ENCODE results near the genes REG1B, CTNNA2, DNAH6, MAT2A and GNLY.

GRCh38 chr2:78915832-78916266 lies 109.7 kb upstream of the REG3G start:
- PRO-cap, result no peak

GRCh38 chr2:79087821-79088330 lies at the start of gene REG1B:
Gene REG1B (minus strand): TSS chr2:79087993.
- PRO-cap, result no peak

GRCh38 chr2:79119941-79120387 lies 324 bp upstream of the REG1A start:
- PRO-cap, result no peak

DNA sequence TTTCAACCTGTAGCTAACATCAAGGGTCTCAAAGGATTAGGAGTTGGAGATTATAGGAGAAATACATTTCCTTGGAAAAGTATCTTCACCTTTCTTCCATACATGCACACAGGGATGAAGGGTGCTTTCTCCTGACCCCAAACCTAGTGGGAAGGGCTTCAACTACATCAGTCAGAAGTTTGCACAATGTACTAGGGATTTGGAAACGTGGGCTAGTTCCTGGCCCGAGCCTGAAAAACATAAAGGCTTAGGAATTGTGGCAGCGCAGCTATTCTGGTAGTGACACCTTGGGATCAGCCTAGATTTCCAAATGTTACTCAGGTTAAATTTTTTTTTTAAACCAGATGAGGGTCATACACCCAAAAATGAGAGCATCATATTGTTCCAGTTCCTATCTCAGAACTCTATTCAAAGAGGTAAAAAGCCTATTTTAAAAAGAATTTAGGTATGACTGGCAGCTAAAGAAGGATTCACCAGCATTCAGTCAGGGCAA lies 30.6 kb upstream of the CTNNA2 start:
- PRO-cap, result no peak

DNA sequence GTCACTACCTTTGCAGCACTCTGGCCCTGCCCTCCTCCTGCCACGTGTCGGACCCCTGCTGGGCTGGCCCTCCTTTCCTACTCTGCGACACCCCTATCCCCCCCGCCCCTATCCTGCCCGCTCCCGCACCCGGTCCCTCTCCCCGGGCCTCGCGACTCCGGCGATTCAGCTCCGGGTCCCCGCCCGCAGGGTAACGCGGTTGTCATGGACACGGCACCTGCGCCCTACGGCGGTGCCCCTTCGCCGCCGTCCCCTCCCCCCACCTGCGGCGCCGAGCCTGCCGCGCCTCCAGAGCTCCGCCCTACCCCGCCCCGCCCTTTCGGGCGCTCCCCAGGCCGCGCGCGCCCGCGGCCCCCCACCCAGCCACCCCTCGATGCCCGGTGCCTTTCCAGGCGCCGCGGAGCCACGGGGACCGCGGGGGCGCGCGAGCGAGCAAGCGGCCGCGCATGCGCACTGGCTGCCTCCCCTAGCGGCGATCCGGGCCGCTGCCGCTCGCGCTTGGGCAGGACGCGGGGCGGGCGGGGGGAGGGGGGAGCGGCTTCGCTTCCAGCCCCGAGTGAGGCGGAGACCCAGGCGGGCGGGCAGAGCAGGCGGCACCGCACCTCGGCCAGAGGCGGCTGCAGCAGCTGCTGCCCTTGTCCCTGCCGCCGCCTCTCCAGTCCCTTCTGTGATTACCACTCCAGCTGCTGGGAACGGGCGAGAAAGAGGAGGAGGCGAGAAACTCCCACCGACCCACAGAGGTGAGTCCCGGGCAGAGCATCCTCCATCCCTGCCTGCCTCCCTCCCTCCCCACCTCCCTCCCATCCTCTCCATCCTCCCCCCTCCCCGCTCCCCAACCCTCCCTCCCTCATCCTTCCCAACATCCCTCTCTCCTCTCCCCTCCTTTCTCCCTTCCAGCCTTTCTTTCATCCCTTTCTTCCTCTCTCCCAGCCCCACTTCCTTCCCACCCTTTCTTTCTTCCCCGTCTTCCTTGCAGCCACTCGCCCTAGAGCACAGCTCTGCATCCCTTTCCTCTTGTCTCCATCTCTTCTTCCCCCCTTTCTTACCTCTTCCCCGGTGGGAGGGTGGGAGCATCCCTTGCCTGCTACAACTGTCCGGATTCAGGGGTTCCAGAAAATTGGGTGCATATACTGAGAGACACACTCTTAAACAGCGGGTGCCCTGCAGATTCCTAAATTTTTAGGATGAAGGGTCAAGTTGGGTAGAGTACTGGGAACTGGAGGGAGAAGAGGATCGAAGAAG lies at the start of gene CTNNA2:
Gene CTNNA2, plus strand, starts transcription at position 584 of the 1,242 bp plus-strand sequence.
- PRO-cap, result no peak

DNA sequence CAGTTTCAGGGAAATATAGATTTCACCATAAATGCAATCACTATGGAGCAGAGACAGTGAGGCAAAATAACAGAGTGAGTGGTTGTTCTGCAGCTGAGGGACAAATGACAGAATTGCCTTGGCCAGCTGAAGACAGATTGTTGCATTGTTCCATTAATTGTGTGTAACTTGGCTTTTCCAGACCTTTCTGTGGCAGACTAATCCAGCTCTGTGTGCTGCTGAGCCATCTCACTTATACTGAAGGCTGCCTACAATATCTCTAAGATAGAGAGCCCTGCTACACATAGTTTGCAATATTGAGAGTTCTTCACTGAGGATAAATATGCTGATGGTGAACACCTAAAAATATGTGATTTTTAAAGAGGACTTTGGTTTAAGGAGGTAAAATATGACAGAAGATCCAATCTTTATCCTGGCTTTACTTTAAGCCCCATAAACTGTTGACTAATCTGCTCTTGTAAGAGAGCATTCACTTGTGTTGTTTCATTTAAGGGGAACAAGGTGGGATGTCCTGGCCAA lies 11.4 kb downstream of the LRRTM1 start:
- PRO-cap, result no peak

DNA sequence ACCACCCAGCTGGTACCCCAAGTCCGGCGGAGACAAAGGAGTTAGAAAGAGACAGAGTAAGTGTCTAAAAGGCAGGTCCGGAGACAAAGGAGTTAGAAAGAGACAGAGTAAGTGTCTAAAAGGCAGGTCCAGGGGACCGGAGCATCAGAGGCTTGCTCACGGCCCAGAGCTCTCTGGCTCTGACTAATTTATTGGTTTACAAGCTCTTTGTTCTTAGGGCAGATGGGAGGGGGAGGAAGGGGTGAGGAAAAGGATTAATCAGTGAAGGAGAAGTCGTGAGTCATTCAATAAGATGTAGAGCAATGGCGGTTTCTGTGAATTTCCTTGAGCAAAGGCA lies 999.9 kb upstream of the LRRTM1 start:
- PRO-cap, result no peak

DNA sequence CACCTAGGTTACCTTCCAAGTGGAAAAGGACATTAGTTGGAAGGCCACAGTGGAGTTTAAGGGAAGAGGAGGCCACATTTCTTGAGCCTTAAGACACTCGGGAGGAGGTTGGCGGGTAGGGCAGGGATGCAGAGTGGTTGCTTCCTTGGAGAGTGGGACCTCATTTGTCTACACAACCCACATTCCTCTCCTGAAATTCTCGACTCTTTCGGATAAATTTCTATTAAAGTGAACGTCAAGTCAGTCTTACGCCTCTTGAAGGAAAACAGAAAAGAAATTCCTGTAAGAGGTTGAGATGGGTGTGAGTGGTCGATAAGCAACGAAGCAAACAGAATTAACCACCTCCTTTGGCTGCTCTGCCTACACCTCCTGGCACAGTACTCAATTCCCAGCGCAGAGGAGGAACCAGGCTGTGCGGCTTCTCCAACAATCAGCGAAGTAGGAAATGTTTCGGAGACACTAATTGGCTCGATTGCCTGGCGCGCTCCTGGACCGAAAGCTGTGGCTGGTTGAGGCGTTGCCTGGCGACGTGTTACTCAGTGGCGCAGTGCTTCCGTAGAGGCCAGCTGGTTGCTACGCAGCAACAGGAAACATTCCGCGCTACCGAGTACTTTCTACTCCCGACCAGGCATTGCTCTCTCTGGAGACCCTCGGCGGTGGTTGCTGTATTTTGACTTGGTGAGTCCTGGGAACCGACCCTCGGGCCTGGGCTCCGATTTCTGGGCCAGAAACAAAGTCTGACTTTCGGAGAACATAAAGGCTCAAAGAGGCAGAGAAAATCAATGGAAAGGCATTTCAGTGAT lies at the start of gene DNAH6:
Gene DNAH6, plus strand, starts transcription at position 593 of the 803 bp plus-strand sequence.
- PRO-cap, result bidirectional peak, plus-strand start at position 631 of the sequence, minus-strand start at position 383 of the sequence

DNA sequence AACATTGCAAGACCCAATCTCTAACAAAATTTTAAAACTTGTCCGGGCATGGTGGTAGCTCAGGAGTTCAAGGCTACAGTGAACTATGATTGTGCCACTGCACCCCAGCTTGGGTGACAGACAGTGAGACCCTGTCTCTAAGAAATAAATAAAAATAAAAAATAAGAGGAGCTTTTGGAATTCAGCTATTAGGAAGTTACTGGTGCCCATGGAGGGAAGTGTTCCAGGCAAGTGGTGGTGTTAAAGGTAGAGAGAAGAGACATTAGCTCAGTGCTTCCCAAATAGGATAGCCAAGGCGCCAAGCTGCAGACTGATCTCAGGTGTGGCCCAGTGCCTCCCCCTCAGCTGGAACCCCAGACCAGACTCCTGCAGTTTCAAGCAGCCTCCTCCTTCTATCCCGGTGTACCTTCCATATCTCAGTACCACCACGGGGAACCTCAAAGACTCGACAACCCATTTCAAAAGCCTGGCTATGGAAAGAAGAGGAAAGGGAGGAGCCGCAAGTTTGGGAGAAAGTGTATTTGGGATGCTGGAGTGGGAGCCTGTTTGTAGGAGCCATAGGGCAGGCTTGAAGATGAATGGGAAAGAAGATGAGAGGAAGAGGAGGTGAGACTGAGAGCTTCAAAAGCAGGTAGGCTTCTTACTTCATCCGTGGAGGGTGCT lies 8.0 kb downstream of the TCF7L1 start:
- PRO-cap, result no peak

- PRO-cap, result unidirectional peak, minus-strand start at chr2:85274348
These were observed 53.6 kb downstream of the TGOLN2 start for GRCh38 chr2:85274216-85274591.

GRCh38 chr2:85394750-85395228 lies 15.4 kb downstream of the CAPG start:
- PRO-cap, result no peak

GRCh38 chr2:85434598-85435625 lies 16.4 kb downstream of the SH2D6 start:
- PRO-cap, result no peak

DNA sequence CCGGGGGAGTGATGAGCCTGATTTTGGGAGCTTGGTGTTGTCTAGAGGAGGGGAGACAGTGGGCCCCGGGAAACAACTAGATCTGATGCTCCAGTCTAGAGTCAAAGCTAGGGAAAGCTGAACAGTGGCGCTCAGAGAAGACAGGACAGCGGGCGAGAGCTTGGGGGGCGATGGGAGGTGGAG lies 18.7 kb downstream of the SH2D6 start:
- PRO-cap, result no peak

- PRO-cap, result unidirectional peak, minus-strand start at chr2:85524586; bidirectional peak, plus-strand start at chr2:85524642, minus-strand start at chr2:85524586
These were observed 14.5 kb upstream of the MAT2A start for GRCh38 chr2:85524201-85525220.

GRCh38 chr2:85538984-85539449 lies at the start of gene MAT2A:
Gene MAT2A (plus strand): TSS chr2:85539168.
- PRO-cap, result bidirectional peak, plus-strand start at chr2:85539168, minus-strand start at chr2:85539074

GRCh38 chr2:85540870-85541561 lies 2.0 kb downstream of the MAT2A start:
- PRO-cap, result no peak

- PRO-cap, result no peak
These were observed at the start of gene GNLY for GRCh38 chr2:85693947-85694684. Gene GNLY (plus strand): TSS chr2:85694358.

DNA sequence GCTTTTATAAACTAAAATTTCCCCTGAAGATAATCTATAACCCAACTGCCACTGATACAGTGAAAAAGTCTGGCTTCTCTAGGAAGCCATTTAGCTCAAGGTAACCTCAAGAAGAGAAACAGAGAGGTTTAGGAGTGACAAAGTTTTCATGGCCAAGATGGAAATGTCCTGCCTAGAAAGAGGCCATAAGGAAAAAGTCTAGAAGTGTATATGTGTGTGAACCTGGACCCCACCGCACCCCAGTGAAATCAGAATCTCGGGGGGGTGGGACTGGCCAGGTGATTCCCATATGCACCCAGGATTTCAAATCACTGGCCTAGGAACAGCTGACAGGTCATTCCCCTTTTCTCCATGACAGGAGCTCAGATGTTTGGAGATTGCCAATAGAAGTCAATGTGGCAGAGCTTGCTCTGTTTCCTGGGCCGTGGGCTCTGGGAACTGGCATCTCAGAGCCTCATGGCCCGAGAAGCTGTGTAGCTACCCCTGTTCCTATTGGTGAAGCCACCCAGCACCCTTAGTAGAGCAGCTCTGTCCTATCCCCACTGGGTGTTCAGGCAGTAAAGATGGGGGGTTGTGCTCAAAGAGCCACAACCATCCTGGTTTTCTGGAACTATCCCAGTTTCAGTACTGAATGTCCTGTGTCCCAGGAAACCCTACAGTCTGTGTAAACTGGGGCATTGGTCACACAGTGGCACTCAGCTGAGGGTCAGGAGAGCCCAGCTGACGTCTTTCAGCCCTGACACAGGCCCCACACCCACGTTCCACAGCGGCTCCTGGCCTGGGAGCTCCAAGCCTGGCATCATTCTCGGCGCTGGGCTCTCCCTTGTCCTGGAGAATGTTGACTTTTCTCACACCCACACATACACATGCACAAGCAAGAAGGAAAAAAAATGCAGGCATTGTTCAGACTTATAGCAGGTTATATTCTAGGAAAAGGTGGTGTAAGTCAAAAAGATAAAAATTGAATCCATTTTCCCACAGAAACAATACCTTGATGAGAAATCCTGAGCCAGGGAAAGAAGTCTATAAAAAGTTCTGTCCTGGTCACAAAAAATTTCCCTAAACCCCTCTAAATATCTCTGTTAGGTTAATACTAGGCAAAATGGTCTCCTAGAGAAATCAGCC lies 18.9 kb downstream of the GNLY start:
- PRO-cap, result unidirectional peak, minus-strand start at position 840 of the sequence

DNA sequence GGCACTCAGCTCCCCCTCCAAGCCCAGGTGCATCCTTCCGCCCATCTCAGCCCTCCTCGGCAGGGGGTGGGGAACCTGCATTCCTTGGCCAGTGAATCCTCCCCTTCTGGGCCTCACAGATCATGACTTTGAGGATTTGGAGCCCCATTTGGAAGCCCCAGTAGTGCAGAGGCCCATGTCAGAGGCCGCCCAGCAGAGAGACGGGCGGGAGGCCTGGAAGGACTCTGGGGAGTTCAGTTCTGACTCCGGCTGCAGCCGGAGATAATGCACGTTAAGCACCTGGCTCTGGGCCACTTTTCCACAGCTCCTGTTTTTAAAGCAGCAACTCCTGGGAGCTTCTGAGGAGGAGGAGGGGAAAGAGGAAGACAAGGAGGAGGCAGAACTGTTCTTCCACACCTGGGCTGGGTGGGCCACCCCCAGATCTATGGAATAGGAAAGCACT lies 14.9 kb downstream of the ATOH8 start:
- PRO-cap, result unidirectional peak, plus-strand start at position 344 of the sequence

DNA sequence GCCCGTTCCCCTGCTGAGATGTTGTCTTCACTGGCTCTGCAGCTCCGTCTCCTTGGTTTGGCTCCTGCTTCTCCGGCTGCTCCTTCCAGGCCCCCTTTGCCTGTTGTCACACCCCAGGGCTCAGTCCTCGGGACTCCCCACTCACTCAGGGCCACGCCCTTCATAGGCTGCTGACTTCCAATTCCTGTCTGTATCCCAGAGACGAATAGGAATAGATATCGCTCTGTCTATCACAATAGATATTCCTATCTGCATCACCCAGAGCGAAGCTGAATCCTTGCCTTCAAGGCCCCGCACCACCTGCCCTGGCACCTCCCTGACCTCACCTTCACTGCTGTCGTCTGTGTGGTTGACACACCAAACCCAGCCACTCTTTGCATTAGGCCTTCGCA lies 43.3 kb downstream of the ATOH8 start:
- PRO-cap, result no peak